NCI-H460 (cell line): ENCODE measurements around a stretch of chr7.

DNA sequence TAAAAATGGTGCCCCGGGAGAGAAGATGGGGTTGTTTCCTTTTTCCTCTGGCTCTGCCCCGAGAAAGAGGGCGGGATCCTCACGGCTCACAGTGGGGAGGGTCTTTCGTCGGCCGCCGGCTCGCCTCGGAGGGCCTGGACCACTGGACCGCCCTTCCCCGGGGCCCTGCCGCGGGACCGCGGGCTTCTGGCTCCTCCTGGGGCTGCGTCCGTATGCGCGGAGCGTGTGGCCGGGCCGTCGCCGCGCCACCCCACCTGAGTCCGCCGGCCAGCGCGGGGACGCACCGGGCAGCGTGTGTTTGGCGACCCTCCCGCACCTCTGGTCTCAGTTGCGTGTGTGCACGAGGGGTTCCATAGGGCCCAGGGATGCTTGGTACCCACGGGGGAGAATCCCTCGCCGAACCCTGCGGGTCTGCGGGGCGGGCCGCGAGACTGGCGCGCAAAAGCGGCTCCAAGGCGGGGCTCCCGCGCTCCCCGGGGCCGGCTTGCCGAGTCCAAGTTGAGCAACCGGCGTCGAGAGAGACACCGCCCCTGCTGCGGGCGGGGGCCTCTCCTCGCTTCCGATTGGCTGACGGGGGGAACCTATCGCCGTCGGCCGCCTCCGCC is 3.7 kb upstream of the IGF2BP3 start:
RAMPAGE:
- cytosol, long total RNA: no peak
- long total RNA: no peak
- nucleus, long total RNA: no peak

GRCh38 chr7:23476278-23477233 is 6.3 kb upstream of the IGF2BP3 start:
RAMPAGE:
- cytosol, long total RNA: no peak
- long total RNA: no peak
- nucleus, long total RNA: no peak

GRCh38 chr7:23521498-23521967 is 10.2 kb downstream of the TRA2A start:
RAMPAGE:
- cytosol, long total RNA: no peak
- long total RNA: no peak
- nucleus, long total RNA: no peak

DNA sequence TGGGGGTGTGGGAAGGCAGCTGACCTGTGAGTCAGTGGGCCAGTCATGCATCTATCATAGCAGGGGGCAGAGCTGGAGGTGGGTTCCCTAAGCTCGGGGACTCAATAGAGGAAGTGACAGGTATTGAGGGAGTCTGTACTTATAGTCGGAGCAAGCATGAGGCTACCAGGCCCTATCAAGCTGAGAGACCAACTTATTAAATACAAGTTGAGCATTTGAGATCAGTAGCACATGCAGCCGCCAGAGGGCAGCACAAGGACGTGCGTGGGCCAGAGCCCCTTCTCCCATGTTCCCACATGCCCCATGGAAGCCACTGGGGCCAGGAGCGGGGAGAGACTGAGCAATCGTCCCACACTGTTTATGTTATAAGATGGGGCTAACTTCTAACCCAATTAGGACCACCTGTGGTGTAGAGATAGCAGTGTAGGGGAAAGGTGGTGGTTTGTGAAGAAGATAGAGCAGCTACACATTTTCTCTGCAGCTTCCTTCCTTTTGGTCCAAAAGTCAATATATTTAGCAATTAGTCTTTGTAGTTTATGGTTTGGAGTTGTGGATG is 13.0 kb upstream of the STK31 start:
RAMPAGE:
- cytosol, long total RNA: no peak
- long total RNA: no peak
- nucleus, long total RNA: no peak

RAMPAGE:
- cytosol, long total RNA: no peak
- long total RNA: no peak
- nucleus, long total RNA: no peak
Observed at GRCh38 chr7:23956641-23957136, 246.7 kb downstream of the STK31 start.

GRCh38 chr7:24576016-24576559 is 2.8 kb downstream of the PALS2 start:
RAMPAGE:
- cytosol, long total RNA: no peak
- long total RNA: no peak
- nucleus, long total RNA: no peak

DNA sequence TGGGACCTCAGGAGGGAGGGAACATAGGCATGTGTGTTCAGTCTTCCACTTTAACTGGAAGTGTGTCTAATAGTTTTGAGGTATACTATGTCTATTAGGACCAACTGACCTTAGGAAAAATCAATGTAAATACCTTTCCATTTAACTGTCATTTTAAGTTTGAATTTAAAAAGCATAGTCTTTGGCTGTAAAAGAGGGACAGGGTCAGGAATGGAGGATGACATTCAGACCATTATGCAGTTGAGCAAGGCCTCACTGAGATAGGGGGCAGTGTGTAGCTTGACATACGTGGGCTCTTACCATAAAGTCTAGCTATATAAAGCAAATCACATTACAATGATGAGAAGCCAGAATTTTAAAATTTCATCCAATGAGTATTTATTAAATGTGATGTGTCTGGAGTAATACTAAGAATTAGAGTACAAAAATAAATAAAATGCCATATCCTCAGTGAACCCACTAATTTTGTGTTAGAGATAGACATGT is 17.9 kb downstream of the PALS2 start:
RAMPAGE:
- cytosol, long total RNA: no peak
- long total RNA: no peak
- nucleus, long total RNA: no peak

RAMPAGE:
- cytosol, long total RNA: no peak
- long total RNA: no peak
- nucleus, long total RNA: no peak
Observed at GRCh38 chr7:24595425-24596211, 22.4 kb downstream of the PALS2 start.

DNA sequence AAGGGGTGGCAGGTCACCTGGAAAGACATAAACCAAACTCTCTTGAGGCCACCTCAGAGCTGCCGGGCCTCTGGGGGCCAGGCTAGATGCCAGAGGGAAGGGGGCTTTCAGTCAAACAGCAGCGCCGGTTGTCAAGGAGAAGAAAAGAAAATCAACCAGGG is 38.0 kb downstream of the GSDME start:
RAMPAGE:
- cytosol, long total RNA: no peak
- long total RNA: no peak
- nucleus, long total RNA: no peak

DNA sequence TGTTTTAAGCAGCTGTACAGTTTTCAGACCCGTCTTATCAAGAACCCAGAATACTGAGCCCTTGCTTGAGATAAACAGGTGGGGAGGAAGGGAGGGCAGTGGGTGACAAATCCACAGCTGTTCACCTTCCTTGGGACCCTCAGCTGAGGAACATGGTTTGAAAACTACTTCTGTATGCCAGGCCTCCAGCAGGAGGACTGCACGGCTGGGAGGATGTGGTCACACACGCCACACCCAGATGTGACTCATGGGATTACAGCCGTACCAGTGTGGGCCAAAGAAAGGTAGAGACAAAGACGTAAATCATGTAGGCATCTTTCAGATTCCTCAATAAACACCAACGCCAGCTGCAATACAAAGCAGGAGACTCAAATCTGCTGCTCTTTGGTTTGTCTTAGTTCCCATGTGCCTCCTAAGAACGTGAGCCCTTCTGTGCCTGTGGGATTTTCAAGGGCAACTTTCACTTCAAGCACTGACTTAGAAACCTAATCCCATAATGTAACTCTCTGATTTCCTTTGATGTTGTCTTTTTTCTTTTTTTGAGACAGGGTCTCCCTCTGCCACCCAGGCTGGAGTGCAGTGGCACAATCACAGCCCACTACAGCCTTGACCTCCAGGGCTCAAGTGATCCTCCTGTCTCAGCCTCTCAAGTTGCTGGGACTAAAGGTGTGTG is 64.2 kb upstream of the GSDME start:
RAMPAGE:
- cytosol, long total RNA: no peak
- long total RNA: no peak
- nucleus, long total RNA: no peak

GRCh38 chr7:24832491-24832832 is 75.2 kb upstream of the GSDME start:
RAMPAGE:
- cytosol, long total RNA: no peak
- long total RNA: no peak
- nucleus, long total RNA: no peak

DNA sequence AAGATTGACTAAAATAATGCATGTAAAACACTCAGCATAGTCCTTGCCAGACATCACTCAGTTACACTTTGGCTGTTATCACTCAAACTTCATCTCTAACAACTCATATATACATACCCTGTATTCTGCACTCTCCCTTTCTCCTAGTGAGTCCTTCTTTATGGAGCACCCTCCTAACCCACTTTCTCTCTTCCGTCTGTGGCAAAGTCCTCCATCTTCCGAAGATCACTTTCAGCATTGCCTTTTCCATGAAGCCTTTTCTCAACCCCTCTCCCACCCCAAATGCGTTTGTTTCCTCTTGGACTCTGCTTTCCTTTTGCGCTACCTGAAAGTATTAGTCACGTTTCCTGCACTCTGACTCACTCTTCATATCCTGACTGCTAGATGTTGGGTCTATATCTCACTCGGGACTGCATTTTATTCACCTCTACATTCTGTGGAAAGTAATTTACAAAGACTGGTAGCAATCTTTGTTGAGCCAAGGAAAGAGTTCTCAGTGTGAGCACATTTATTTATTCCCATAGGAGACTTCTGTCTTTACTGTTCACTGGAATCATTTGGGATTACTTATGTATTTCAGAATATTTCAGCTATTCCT is 72.4 kb downstream of the OSBPL3 start:
RAMPAGE:
- cytosol, long total RNA: no peak
- long total RNA: no peak
- nucleus, long total RNA: no peak

DNA sequence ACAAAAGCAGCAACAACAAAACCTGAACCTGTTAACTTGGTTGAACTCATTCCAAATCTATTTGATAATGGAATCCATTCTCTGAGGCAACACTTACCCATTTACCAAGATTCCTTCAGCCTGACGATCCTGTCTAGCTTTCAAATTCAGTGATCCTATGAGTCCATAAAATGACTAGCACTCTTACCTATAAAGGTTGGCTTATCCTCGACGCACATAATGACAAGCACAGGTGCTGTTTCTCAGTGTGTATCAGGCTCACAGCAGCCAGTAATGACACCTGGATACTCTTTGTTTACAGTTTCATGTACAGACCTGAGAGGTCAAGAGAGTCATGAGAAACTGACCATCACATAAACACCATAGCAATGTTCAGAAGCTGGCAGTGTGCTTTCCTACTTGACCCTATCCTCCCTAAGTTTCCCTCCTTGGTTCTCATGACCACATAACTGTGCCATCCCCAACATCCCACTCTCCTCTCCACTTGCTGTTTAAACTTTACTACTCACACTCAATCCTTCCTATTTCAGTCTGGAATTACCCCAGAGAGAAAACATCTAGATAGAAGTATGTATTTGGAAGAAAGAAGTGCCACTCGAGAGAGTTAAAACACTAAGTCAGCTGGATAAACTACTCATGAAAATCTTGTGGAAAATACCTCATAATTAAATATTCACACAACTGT is 62.0 kb downstream of the OSBPL3 start:
RAMPAGE:
- cytosol, long total RNA: no peak
- long total RNA: no peak
- nucleus, long total RNA: no peak

GRCh38 chr7:25123863-25124212 is 1.2 kb downstream of the CYCS start:
RAMPAGE:
- cytosol, long total RNA: no peak
- long total RNA: no peak
- nucleus, long total RNA: no peak

GRCh38 chr7:25495259-25495678 is 267.0 kb upstream of the NPVF start:
RAMPAGE:
- cytosol, long total RNA: no peak
- long total RNA: no peak
- nucleus, long total RNA: no peak

RAMPAGE:
- cytosol, long total RNA: no peak
- long total RNA: no peak
- nucleus, long total RNA: no peak
Observed at GRCh38 chr7:25568936-25569160, 340.6 kb upstream of the NPVF start.

RAMPAGE:
- cytosol, long total RNA: no peak
- long total RNA: no peak
- nucleus, long total RNA: no peak
Observed at GRCh38 chr7:25700206-25700405, 451.9 kb upstream of the NFE2L3 start.

RAMPAGE:
- cytosol, long total RNA: no peak
- long total RNA: no peak
- nucleus, long total RNA: no peak
Observed at GRCh38 chr7:25856007-25856340, 296.0 kb upstream of the NFE2L3 start.

RAMPAGE:
- cytosol, long total RNA: no peak
- long total RNA: no peak
- nucleus, long total RNA: no peak
Observed at GRCh38 chr7:25964314-25965271, 187.4 kb upstream of the NFE2L3 start.

DNA sequence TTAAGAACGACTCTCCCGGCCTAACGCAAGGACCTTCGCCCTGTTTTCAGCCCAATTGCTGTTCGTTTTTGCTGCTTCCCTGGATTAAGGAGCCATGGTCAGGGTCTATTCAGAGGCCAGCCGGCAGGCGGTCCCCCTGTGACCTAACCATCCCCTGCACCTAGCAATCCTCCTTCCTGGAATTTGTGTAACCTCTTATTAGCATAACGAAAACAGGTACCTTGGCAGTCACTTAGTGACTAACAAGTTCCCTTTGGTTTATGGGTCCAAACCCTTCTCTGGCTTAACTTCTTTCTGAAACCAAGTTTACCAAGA is 1.4 kb downstream of the NFE2L3 start:
RAMPAGE:
- cytosol, long total RNA: no peak
- long total RNA: no peak
- nucleus, long total RNA: no peak